Metastatic Lung Carcinoma in the Adrenal Gland (tissue), 1 donor: ENCODE data around the gene ACOT12.

- PRO-cap, result no peak
Measured at GRCh38 chr5:77936025-77936365, 159.9 kb upstream of the TBCA start.

DNA sequence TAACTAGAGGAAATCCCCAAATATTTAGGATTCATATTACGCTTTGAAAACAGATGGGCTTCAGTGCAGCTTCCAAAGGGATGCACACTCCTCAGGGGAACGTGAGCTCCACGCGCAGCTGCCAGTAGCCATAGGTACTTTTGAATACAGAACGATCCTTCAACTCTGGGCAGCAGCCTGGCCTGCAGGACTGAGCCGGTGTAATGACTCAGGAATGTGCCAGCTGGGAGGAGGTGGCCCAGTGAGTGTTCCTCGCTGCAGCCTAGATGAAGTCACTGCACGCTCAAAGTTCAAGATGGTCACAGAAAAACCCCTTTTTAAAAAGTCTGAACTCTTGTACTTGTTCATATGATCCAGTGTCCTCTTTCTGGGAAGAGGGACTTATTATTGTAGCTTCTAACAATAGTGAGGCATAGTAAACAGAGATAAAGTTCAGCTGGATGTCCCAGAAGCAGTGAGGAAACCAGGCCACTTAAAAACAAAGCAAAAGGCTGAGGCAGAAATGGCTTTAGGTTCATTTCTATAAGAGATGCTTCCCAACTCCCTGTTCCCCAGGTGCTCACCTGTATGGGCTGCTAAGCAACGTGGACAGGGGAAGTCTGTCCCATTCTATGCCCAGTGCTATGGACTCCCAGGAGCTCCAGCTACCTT, 130.0 kb downstream of the LHFPL2 start:
- PRO-cap, result no peak

DNA sequence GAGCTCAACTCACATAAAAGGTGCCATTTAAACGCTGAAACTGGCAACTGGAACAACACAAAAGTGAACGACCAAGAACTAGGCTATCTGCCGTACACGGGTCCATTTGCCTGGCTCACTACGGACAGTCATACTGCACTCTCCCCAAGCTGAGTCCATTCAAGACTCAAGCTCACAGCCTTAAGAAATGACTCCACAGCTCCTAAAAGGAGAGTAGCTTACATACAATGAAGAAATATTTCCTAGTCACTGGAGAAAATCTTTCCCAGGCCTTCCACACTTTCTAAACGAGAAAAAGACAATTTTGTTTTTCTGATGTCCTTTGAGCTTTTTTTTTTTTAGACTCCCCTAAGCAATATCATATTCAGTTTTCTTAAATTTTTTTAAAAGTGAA, 71.1 kb downstream of the LHFPL2 start:
- PRO-cap, result no peak

DNA sequence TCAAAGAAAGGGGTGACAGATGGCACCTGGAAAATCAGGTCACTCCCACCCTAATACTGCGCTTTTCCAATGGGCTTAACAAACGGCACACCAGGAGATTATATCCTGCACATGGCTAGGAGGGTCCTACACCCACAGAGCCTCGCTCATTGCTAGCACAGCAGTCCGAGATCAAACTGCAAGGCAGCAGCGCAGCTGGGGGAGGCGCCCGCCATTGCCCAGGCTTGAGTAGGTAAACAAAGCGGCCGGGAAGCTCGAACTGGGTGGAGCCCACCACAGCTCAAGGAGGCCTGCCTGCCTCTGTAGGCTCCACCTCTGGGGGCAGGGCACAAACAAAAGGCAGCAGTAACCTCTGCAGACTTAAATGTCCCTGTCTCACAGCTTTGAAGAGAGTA, 61.4 kb upstream of the LHFPL2 start:
- PRO-cap, result no peak

DNA sequence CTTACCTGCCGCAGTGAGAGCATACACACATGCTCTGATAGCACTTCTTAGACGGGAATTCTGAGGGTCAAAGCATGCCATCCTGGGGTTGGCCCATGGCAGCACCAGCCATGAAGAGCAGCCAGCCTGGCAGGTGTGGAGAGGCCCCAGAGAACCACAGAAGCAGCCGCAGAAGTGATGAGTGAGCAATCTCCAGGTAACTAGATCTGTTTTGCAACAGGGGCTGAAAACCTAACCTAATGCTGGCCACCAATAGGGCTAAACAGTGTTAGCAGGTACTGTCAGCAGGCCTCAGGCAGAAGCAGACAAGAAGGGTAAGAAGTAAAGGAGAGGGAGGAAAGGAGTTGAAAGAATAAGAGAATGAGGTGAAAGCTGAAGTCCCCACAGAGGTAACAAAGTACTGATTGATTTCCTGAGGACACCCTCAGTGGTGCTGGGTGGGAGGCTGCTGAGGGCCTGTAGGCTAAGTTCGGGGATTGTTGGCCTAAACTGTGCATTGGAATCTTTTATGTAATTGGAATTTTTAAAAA, 33.6 kb upstream of the HOMER1 start:
- PRO-cap, result no peak

DNA sequence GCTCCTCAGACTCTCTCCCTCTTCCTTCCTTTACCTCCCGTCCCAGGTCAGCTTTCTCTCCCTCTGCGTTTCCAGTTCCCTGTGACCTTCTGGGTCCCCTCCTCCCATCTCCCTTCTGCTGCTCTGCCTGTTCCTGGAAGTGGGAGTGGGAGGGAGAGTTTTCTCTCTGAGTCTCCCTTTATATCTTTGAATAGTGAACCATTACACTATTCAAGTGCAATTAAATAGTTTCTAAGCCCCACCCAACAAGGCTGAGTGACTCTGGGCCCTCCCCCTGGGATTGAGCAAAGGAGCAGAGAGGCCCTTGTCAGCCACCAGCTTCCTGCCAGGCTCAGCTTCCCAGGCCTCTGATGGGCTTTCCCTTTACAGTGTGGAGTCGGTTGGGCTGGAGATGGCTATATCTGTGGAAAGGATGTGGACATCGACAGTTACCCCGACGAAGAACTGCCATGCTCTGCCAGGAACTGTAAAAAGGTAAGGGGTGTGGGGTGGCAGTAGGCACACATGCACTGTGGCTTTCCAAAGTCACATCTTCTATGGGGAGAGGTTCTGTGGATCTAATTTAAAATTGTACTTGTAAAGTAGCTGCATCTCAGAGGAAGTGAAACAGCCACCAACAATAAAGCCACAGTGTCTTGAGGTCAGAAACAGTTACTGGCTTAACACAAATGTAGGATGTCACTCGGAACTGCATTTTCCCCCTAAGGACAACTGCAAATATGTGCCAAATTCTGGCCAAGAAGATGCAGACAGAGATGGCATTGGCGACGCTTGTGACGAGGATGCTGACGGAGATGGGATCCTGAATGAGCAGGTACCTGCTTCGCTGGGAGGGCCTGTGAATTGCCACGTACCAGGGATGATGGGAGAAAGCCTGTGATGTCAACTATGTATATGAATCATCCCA, 35.0 kb downstream of the THBS4 start:
- PRO-cap, result no peak

- PRO-cap, result no peak
Measured at GRCh38 chr5:80076720-80077141, 41.6 kb downstream of the THBS4 start.

DNA sequence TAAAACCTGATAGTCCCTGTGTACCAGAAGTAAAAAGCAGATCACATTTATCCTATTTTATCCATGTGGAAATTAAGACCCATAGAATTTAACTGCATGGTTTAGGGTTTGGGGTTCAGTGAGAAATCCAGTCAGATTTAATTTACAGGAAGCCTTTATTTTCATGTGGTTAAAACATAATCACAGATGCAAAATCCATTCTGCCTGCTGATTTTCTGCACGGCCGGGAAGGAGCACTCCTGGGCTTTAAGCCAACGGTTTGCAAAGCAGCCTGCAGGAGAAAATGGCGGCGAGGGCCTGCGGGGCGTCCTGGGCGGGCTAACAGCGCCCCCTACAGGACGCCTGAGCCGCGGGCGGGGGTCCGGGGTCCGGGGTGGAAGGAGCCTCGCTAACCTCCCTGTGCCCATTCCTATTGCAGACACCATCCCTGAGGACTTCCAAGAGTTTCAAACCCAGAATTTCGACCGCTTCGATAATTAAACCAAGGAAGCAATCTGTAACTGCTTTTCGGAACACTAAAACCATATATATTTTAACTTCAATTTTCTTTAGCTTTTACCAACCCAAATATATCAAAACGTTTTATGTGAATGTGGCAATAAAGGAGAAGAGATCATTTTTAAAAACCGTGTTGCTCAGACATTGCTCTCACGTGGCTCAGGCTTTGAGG, 47.6 kb downstream of the THBS4 start:
- PRO-cap, result no peak

DNA sequence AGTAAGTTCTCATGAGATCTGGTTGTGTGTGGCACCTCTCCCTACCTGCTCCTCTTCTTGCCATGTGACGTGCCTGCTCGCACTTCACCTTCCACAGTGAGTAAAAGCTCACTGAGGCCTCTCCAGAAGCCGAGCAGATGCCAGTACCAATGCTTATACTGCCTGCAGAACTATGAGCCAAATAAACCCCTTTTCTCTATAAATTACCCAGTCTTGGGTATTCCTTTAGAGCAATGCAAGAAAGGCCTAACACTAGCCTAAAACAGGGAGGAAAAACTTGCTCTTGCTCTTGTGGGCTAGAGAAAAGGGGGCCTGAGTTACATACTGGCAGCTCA, 97.9 kb downstream of the THBS4 start:
- PRO-cap, result no peak

DNA sequence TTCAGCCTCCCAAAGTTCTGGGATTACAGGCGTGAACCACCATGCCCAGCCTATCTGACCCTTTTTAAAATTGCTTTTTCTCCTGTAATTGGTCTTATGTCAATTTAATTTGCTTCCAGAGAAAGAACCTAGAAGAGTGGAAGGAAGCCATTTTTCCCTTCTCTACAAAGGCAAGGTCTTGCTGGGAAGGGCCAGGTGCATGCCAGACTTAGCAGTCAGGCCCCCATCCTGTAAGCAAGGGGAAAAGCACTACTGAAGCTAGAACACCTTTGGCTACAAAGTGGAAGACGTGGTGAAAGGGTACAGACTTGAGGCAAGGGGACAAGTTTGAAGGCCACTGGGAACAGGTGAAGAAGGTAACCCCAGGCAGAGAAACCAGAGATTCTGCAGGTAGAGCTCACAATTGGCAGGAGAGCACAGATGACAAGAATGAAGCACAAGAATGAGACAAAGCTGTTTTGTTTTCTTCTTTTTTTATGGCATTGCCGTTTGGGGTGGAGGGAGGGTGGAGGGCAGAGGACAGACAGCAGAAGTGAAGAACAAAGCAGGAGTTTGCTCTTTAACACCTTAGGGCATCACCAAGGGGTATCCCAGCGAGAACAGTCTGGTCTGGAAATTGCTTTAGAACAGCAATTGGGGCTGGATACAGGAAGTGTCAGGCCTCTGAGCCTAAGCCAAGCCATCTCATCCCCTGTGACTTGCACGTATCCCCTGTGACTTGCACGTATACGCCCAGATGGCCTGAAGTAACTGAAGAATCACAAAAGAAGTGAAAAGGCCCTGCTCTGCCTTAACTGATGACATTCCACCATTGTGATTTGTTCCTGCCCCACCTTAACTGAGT, 72.8 kb downstream of the SERINC5 start:
- PRO-cap, result no peak

- PRO-cap, result no peak
Measured at GRCh38 chr5:80190830-80191480, 64.9 kb downstream of the SERINC5 start.

DNA sequence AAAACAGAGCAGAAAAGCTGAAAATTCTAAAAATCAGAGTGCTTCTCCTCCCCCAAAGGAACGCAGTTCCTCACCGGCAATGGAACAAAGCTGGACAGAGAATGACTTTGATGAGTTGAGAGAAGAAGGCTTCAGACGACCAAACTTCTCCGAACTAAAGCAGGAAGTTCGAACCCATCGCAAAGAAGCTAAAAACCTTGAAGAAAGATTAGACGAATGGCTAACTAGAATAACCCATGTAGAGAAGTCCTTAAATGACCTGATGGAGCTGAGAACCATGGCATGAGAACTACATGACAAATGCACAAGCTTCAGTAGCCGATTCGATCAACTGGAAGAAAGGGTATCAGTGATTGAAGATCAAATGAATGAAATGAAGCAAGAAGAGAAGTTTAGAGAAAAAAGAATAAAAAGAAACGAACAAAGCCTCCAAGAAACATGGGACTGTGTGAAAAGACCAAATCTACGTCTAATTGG, 20.7 kb downstream of the ZFYVE16 start:
- PRO-cap, result no peak

GRCh38 chr5:80626870-80627397, 27.5 kb upstream of the MSH3 start:
- PRO-cap, result no peak

GRCh38 chr5:80631408-80632009, 22.9 kb upstream of the MSH3 start:
- PRO-cap, result no peak

- PRO-cap, result no peak
Measured at GRCh38 chr5:80632010-80632232, 22.5 kb upstream of the MSH3 start.

- PRO-cap, result no peak
Measured at GRCh38 chr5:81212274-81212615, 20.9 kb upstream of the CKMT2 start.

- PRO-cap, result no peak
Measured at GRCh38 chr5:81393385-81394493, at the start of gene ACOT12. ACOT12 (minus strand) TSS chr5:81394134.

DNA sequence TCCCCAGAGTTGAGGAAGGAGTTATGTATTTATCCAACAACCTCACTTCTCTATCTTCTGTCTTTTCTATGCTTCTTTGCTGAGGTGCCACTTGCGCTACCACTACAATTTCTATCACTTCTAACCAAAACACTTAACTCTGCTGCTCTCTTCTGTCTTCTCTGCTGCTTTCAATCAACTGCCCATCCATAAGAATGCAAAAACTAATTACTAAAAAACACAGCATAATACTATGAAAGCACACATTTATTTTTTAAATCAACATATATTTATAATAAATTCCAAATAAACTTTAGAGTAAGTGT, 27.1 kb downstream of the SSBP2 start:
- PRO-cap, result no peak

DNA sequence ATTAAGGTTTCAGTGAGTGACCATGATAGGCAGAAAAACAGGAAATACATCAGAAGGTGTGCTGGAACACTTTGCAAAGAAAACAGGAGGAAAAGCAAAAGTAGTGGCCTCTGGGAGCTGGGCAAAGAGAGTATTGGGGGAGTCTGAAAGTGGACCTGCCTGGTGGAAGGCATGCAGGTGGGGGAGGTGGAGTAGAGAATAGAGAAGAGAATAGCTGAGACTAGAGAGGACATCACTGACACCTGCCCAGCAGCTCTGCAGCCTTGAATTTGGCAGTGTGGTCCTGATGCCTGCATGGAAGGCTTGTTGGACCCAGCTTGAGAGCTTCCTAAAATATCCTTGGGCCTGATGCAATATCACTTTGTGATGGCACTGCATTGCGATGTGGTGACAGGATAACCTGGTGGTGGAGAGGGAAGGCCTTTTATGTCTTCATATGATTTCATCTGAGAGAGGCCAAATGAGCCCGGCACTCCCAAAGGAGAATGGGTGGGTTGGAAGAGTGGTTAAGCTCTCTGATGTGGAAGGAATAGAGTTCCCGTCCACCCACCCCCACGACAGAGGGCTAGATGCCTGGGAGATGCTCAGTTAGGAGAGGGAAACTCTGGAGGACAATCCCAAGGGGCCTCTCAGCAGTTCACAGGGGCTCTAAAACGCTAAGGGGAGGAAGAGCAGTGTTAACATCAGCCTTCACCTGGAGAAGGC, 99.6 kb upstream of the SSBP2 start:
- PRO-cap, result no peak

- PRO-cap, result no peak
Measured at GRCh38 chr5:82277590-82277851, 633 bp downstream of the RPS23 start.